ENCODE measurements around the genes TGFBR1 and STX17.

- PRO-cap, result bidirectional peak, plus-strand start at chr9:97803588, minus-strand start at chr9:97803501
- RAMPAGE, long total RNA, 2 experiments, result no peak in any of the 2 experiments
Observed at GRCh38 chr9:97803331-97804123, 49.5 kb upstream of the FOXE1 start.

DNA sequence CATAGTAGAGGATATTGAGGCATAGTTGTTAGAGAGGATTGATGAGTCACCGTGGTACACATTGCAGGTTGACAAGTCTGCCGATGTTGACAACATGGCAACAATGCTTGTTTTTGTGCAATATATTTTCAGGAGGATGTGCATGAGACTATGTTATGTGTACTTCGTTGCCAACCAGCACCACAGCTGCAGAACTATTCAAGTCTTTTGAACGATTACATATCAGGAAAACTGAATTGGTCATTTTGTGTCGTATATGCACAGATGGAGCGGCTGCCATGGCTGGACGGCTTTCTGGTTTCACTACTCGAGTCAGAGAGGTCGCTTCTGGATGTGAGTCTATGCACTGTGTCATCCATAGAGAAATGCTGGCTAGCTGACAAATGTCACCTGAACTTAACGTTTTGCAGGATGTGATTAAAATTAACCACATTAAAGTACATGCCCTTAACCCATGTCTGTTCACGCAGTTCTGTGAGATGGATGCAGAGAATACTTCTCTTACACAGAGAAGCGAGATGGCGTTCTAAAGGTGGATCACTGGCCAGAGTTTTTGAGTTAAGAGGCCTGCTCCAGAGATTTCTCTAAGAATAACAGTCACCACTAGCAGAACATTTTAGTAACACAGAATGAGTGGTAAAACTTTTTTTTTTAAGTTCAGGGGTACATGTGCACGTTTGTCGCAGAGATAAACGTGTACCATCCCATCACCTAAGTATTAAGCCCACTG, 24.4 kb downstream of the ANP32B start:
- PRO-cap, result no peak
- RAMPAGE, long total RNA, 2 experiments, result no peak in any of the 2 experiments

DNA sequence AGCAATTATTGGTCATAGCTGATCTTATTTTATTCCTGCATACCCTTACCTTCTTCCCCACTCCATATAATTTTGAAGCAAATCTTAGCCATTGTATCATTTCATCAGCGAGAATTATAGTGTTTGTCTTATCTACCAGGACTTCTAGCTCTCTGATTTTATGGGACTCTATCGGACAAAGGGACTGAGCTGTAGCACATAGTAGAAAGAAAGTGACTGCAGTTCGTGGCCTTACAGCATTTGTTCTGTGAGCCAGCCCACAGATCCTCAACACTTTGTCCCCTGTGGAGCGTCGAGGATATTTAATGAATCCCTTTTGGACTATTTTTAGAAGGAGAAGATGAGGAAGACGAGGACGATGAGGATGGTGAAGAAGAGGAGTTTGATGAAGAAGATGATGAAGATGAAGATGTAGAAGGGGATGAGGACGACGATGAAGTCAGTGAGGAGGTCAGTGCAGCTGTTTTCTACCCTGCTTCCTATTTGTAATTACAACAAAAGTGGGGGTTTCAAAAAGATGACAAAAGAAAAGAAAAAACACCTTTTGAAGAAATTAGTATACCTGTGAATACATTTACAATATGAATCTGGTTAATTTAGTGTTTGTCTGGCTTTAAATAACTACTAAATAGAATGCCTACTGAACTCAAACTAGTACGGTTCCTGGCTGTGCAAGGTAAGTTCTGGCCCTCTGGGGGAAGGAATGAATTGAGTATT, 28.0 kb downstream of the ANP32B start:
- PRO-cap, result no peak
- RAMPAGE, long total RNA, 2 experiments, result start-site peak on the plus strand in 1 of 2 experiments, centred at position 425 of the sequence, 47 reads per replicate

- PRO-cap, result no peak
- RAMPAGE, long total RNA, 2 experiments, result no peak in any of the 2 experiments
Observed at GRCh38 chr9:98107830-98108118, 11.2 kb downstream of the TRIM14 start.

GRCh38 chr9:98121055-98121636, 2.1 kb upstream of the TRIM14 start:
- PRO-cap, result unidirectional peak, plus-strand start at chr9:98121223
- RAMPAGE, long total RNA, 2 experiments, result no peak in any of the 2 experiments

DNA sequence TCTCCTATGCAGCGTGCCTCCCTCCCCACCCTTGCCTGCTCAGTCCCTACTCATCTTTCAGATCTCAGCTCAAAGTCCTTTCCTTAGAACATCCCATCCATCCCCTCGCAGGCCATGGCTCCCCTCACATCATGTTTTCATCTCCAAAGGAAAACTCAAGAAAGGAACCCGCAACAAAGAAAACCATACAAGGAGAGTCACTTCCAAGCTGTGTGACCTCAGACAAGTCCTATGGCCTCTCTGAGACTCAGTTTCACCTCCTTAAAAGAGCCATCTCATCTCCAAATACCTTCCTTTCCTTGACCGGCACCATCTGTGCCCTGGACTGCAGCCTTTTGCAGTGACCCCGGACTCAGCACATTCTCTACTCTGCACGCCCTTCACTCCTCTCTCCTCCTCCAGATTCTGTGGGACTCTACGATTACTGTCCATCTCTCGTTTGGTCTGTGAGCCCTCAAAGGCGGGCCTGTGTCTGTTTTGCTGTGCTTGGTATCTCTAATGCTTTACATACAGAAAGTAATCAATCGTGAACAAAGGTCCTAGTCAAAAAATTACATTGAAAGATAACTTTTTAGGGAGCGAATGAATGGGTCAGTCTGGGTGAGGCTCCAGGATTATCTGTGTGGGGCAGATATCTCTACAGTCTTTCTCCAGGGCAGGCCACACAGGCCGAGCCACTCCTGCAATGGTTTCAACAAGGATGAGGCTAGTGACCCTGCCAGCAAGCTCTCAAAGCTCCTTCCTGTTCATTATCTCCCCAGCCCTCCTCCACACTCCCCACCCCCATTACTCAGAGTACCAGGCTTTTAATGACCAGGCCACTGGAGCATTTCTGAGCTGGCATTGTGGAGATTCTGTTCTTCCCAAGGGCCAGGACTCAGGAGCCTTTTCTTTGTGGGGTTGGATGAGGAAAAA, 10.5 kb downstream of the CORO2A start:
- PRO-cap, result no peak
- RAMPAGE, long total RNA, 2 experiments, result start-site peak on the minus strand in 1 of 2 experiments, centred at position 367 of the sequence, 11 reads per replicate

- PRO-cap, result bidirectional peak, plus-strand start at chr9:98248996, minus-strand start at chr9:98248865
- RAMPAGE, long total RNA, 2 experiments, result no peak in any of the 2 experiments
Observed at GRCh38 chr9:98248601-98249240, 6.7 kb downstream of the TBC1D2 start.

GRCh38 chr9:98707118-98707505, 1.6 kb downstream of the GABBR2 start:
- PRO-cap, result no peak
- RAMPAGE, long total RNA, 2 experiments, result no peak in any of the 2 experiments

GRCh38 chr9:98778681-98779441, 17.5 kb downstream of the ANKS6 start:
- PRO-cap, result no peak
- RAMPAGE, long total RNA, 2 experiments, result no peak in any of the 2 experiments

GRCh38 chr9:98998243-98999362, 54.9 kb downstream of the COL15A1 start:
- PRO-cap, result no peak
- RAMPAGE, long total RNA, 2 experiments, result no peak in any of the 2 experiments

GRCh38 chr9:99104978-99105767, at the start of gene TGFBR1:
Gene TGFBR1 (plus strand): TSS chr9:99105113.
- PRO-cap, result bidirectional peak, plus-strand start at chr9:99105116, minus-strand start at chr9:99104903; unidirectional peak, plus-strand start at chr9:99105386; bidirectional peak, plus-strand start at chr9:99105622, minus-strand start at chr9:99105563
- RAMPAGE, long total RNA, 2 experiments, result start-site peak on the plus strand in 1 of 2 experiments, at chr9:99105029-99105843 at its widest, 11 reads per replicate

DNA sequence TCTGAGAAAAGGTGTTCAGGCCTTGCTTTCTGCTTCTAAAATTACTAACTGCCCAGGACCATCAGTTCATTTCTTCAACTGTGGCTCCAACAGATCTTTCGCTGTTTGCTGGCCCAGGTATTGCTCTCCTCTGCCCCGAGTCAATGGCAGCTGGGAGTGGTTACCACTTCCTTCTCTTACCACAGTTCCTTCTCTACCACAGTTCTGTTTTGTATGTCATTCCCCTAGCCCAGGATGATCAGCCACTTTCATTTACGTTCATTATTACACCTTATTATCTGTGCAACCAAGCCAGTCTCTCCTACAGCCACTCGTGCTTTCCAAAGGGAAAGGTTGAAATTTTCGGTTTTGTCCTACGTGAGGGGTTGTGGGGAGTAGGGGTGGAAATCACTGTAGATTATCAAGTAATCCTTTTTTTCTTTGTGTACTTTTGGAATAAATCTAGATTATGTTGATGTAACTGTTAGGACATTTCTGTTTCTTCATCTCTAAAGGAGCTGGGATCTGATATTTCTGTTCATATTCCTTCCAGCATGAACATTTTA, 14.2 kb downstream of the TGFBR1 start:
- PRO-cap, result no peak
- RAMPAGE, long total RNA, 2 experiments, result no peak in any of the 2 experiments

GRCh38 chr9:99121534-99122167, 16.7 kb downstream of the TGFBR1 start:
- PRO-cap, result no peak
- RAMPAGE, long total RNA, 2 experiments, result no peak in any of the 2 experiments

GRCh38 chr9:99123096-99123936, 18.4 kb downstream of the TGFBR1 start:
- PRO-cap, result no peak
- RAMPAGE, long total RNA, 2 experiments, result no peak in any of the 2 experiments

DNA sequence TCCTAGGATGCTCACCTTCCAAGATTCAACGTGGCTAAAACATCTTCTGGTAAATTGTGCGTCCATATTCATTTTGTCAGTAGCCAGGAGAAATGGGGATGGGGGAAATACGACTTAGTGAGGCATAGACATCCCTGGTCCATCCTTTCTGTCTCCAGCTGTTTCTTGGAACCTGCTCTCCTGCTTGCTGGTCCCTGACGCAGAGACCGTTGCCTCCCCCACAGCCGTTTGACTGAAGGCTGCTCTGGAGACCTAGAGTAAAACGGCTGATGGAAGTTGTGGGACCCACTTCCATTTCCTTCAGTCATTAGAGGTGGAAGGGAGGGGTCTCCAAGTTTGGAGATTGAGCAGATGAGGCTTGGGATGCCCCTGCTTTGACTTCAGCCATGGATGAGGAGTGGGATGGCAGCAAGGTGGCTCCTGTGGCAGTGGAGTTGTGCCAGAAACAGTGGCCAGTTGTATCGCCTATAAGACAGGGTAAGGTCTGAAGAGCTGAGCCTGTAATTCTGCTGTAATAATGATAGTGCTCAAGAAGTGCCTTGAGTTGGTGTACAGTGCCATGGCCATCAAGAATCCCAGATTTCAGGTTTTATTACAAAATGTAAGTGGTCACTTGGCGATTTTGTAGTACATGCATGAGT, 47.1 kb downstream of the TGFBR1 start:
- PRO-cap, result no peak
- RAMPAGE, long total RNA, 2 experiments, result no peak in any of the 2 experiments

GRCh38 chr9:99368114-99369083, 146.3 kb downstream of the SEC61B start:
- PRO-cap, result bidirectional peak, plus-strand start at chr9:99368576, minus-strand start at chr9:99368389
- RAMPAGE, long total RNA, 2 experiments, result no peak in any of the 2 experiments

DNA sequence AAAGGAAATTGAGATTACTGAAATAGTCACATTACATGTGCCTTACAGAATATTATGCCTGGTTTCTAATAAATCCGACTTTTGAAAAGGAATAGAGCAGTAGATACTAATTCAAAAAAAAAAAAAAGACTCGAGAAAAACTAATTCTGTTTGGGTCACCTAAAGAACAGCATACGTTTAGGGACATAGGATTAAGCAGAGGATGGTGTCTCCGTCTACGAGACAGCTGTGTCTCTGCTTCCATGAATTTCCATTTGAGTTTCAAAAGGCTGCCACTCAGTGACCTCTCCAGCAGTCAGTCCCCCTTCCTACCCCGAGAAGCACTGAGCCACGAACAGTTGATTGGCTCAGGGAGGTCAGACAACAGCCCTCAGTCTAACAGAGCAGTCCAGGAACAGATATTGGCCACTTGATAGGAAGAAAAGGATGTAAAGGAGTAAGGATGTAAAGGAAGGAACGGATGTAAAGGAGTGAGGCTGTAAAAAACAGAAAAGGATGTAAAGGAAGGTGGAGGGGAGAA, 3.3 kb upstream of the NR4A3 start:
- PRO-cap, result no peak
- RAMPAGE, long total RNA, 2 experiments, result no peak in any of the 2 experiments

DNA sequence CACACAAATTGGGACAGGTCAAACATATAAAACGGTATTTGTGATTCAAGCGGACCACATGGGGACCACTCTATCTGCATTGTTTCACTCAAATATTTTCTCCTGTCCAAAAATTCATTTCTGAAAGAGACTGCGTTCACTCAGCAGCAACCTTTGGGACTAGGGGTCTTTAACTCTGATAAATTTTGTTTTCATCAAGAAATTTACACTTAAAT, 1.2 kb upstream of the NR4A3 start:
- PRO-cap, result no peak
- RAMPAGE, long total RNA, 2 experiments, result no peak in any of the 2 experiments

GRCh38 chr9:99866449-99866749, 40.1 kb upstream of the STX17 start:
- PRO-cap, result no peak
- RAMPAGE, long total RNA, 2 experiments, result no peak in any of the 2 experiments

GRCh38 chr9:99906361-99907636, at the start of gene STX17:
Gene STX17 (plus strand): TSS chr9:99906654.
- PRO-cap, result bidirectional peak, plus-strand start at chr9:99906677, minus-strand start at chr9:99906586; bidirectional peak, plus-strand start at chr9:99907145, minus-strand start at chr9:99907082
- RAMPAGE, long total RNA, 2 experiments, result start-site peak on the plus strand in 2 of 2 experiments, at chr9:99906672-99906684 at its widest, 239 to 303 reads per replicate; start-site peak on the minus strand in 2 of 2 experiments, at chr9:99906565-99906609 at its widest, 48 to 53 reads per replicate

Measured in prostate gland (tissue), 2 donors.